ENCODE results near the genes CLNK and FBXL5.

DNA sequence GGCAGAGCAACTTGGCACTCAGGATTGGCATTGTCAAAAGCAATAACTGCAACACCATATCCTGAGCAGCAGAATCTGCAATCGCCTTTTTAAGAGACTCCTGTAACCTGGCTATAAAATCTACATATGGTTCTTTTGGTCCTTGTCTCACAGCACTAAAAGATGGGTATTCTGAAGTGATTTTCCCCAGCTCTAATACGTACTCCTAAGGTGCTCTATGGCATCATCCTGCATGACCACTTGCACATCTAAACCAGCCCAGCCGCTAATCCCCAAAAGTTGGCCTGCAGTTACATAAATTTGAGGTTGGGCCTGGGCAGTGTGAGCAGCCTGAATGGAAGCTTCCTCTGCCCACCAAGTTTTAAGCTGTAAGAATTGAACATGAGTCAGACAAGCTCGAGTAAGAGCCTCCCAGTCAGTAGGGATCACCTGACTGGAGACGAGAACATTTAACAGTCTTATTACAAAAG is 56.3 kb upstream of the WDR1 start:
- PRO-cap, 4 experiments: peak in 1 of 4 experiments; most common minus-strand start position 273 of the sequence (in 1)
- RAMPAGE, long total RNA, 4 experiments: no peak in any of the 4 experiments

DNA sequence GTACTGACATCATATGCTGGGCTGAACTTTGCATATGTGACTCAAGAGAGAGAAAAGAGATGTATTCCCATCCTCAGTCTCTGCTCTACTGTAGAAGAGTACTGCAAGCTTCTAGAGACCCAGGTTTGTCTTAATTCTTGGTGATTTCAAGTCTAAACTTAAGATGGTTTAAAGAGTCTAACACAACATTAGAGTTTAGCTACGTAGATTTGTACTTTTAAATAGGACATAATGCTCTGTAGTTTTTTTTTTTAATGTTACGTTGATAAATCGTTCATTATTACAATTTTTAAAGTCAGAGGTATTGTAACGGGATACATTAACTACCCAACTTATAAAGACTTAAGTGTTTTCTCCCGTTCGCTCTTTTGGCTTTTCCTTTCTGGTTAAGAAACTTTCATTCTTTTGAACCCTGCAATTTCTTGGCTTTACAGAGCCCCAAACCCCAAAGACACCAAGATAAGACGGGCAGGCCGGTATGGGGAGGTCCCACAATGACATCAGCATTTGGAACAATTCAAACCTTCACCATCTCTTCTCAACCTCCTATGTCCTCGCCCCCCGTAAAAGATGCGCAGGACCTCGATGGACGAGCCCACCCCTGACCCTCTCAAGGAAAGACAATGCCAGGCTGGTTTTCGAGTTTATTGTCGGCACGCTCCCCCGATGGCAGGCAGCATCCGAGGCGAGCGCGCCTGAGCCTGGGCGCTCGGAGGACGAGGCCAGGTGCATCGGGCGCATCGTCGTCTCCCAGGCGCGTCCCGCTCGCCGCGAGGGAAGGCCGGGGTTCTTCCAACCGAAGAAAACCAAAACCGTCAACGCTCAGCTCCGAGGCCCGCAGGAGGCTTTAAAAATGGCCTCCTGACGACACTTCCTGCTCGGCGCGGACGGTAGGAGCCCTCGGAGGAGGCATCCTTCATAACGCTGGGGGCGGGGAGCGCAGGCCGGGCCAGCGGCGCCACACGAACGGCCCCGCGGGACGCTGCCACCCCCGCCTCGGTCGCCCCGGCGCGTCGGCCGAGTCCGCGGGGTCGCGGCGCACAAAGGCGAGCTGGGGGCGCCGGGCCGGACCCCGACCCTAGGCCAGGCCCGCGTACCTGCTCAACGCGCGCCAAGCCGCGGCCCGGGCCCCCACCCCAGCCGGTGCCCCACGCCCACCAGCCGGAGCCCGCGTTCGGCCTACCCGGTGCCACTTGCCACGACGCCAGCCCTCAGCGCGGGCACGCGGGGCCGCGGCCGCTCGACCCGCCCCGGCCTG is 846 bp downstream of the ZNF518B start:
- PRO-cap, 4 experiments: peak in 3 of 4 experiments; most common plus-strand start position 921 of the sequence (in 3); most common minus-strand start position 849 of the sequence (in 2)
- RAMPAGE, long total RNA, 4 experiments: no peak in any of the 4 experiments

DNA sequence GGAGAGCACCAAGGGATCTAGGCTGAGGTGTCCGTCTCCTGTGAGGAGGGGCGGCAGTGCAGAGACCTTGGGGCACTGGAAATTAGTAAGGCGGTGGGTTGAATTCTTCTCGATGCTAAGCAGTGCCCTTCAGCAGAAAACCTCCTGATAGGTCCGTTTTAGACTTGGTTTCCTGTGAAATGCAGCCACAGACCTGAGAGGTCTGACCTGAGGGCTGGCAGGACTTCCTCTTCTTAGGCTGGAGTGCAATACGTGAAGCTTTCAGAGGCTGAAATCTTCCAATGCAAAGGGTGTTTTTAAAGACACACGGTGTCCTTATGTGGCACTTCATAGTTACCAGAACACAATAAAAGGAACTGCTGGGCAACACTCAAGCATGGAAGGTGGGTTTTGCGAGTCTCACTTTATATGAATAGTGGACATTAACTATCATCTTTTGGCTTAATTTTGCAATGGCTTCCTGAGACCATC is at the start of gene CLNK:
Gene CLNK, minus strand, starts transcription at position 90 of the 471 bp plus-strand sequence.
- PRO-cap, 4 experiments: peak in 2 of 4 experiments; most common minus-strand start position 84 of the sequence (in 1)
- RAMPAGE, long total RNA, 4 experiments: start-site peak on the minus strand in 4 of 4 experiments, centred at positions 93 to 114 of the sequence, 11 to 33 reads per replicate

DNA sequence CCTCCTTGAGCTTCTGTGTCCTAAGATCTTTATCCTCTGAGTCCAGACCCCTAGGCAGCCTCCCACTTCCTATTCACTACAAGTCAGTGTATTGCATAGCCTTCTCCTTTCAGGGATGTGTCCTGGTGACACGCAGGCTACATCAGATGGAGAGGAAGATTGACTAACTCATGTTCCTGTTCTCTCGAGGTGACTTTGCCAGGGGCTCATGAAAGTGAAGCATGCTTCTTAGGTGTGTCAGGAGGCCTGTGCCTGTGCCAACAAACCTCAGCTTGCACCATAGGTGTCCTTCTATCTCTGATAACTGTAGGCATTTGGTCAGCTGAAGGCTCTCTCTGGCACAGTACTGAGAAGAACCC is 195.7 kb upstream of the HS3ST1 start:
- PRO-cap, 4 experiments: no peak in any of the 4 experiments
- RAMPAGE, long total RNA, 4 experiments: no peak in any of the 4 experiments

DNA sequence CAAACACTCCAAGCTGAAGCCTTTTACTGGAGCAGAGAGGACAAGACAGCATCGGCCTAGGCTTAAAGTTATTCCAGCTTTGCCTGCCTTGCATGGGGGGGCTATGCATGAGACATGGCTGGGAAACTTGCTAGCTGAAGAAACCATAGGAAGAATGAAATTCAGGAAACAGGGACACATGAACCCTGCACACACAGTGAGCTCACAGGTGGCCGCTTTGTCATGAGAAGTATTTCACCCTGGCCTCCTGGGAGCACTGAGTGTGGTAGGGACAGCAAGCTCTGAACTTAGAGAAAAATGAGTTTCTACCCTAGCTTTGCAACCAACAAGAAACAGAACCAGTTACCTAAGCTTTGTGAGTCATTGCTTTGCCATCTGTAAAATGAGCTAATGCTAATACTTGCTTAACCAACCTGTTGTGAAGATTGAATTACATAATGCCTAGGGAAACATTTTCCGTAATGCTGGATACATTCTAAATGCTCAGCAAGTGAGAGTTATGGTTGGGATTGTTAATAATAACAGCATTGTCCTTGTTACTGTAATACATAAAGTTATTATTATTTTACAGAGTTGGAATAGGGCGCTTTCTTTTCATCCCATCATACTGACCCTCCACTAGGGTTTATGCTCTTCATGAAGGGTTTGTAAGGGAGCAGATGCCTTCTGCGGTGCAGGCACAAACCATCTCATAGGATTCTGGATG is 206.7 kb upstream of the HS3ST1 start:
- PRO-cap, 4 experiments: no peak in any of the 4 experiments
- RAMPAGE, long total RNA, 4 experiments: no peak in any of the 4 experiments

DNA sequence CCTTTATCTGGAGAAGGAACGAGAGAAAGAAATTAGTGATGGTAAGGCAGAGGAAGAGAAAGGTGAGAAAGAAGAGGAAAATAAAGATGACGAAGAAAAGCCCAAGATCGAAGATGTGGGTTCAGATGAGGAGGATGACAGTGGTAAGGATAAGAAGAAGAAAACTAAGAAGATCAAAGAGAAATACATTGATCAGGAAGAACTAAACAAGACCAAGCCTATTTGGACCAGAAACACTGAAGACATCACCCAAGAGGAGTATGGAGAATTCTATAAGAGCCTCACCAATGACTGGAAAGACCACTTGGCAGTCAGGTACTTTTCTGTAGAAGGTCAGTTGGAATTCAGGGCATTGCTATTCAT is 147.0 kb downstream of the RAB28 start:
- PRO-cap, 4 experiments: no peak in any of the 4 experiments
- RAMPAGE, long total RNA, 4 experiments: no peak in any of the 4 experiments

- PRO-cap, 4 experiments: peak in 1 of 4 experiments; most common minus-strand start chr4:13364330 (in 1)
- RAMPAGE, long total RNA, 4 experiments: no peak in any of the 4 experiments
Measured at GRCh38 chr4:13363950-13364553, 120.1 kb downstream of the RAB28 start.

DNA sequence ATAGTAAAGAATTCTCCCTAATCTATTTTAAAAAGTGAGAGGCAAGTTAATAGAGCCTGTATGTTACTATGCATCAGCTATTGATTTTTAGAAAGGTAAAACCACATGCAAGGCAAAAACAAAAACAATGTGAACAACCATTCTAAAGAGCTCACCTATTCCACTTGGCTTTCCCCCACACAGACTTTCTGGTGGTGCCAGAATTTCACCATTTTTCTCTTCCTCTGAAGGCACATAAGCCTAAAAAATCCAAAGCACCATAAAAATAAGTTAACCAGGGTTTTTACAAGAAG is 31.9 kb downstream of the BOD1L1 start:
- PRO-cap, 4 experiments: no peak in any of the 4 experiments
- RAMPAGE, long total RNA, 4 experiments: no peak in any of the 4 experiments

GRCh38 chr4:13596003-13596685 is 31.4 kb downstream of the BOD1L1 start:
- PRO-cap, 4 experiments: no peak in any of the 4 experiments
- RAMPAGE, long total RNA, 4 experiments: no peak in any of the 4 experiments

DNA sequence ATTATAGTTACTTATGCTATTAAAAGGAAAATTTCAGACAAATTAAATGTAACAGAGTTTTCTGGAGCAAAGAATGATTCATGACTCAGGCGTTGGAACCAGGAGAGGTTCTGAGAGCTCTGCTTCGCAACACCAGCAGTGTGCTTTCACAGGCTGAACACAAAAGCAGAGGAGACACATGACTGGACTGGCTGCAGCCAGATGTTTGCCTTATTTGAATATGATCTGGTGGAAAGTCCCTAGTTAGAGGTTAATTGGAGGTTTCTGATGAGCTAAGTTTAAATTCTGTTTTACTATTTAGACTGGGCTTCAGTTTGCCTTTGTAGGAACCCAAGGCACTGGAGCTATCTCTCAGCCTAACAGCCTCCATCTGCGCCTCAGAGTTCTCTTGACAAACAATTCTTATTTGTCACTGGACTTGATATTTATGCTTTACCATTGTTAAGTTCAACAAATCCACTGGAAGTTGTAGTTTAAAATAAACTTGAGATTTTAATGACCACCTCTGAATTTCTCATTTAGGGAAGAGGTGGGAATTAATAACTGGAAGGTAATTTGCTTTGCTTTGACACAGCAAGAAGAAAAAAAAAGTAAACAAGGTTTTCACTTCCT is 16.1 kb downstream of the BOD1L1 start:
- PRO-cap, 4 experiments: peak in 3 of 4 experiments; most common minus-strand start position 112 of the sequence (in 2)
- RAMPAGE, long total RNA, 4 experiments: no peak in any of the 4 experiments

- PRO-cap, 4 experiments: peak in 2 of 4 experiments; most common minus-strand start chr4:13656934 (in 2)
- RAMPAGE, long total RNA, 4 experiments: no peak in any of the 4 experiments
Measured at GRCh38 chr4:13656522-13657025, 29.0 kb upstream of the BOD1L1 start.

DNA sequence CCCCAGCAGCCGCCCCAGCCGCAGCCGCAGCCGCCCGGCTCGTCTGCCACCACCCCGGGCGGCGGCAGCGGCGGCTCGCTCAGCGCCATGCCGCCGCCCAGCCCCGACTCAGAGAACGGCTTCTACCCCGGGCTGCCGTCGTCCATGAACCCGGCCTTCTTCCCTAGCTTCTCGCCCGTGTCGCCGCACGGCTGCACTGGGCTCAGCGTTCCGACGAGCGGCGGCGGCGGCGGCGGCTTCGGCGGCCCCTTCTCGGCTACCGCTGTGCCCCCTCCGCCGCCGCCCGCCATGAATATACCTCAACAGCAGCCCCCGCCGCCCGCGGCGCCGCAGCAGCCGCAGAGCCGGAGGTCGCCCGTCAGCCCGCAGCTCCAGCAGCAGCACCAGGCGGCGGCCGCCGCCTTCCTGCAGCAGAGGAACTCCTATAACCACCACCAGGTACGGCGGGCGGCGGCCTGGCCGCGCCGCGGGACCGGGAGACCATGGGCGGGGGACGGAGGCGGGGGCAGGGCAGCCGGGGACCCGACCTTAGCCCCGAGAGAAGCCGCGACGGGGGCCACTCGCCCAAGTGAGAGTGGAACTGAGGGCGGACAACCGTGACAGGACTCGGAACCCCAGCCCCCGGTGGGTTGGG is 1.7 kb downstream of the CPEB2 start:
- PRO-cap, 4 experiments: peak in 4 of 4 experiments; most common plus-strand start position 386 of the sequence (in 1); most common minus-strand start position 407 of the sequence (in 4)
- RAMPAGE, long total RNA, 4 experiments: start-site peak on the plus strand in 2 of 4 experiments, centred at positions 348 to 561 of the sequence, 6 to 11 reads per replicate

DNA sequence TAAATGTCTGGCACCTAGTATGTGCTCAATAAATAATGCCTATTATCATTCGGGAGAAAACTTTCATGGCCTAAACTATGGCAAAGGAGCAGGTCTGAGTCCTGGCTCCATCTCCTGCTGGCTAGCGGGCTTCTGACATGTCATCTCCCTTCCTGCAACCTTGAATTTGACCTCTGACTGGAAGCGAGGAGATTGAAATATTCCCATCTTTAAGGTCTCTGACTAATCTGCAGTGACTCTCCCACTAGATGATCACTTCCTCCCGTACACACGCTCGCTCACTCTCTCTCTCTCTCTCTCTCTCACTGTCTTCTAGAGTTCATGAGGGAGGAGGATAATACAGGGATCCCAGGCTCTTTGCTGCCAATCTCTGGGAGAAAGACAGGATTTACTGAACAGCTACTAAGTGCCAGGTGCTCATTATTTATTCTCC is 193.8 kb upstream of the C1QTNF7 start:
- PRO-cap, 4 experiments: no peak in any of the 4 experiments
- RAMPAGE, long total RNA, 4 experiments: no peak in any of the 4 experiments

DNA sequence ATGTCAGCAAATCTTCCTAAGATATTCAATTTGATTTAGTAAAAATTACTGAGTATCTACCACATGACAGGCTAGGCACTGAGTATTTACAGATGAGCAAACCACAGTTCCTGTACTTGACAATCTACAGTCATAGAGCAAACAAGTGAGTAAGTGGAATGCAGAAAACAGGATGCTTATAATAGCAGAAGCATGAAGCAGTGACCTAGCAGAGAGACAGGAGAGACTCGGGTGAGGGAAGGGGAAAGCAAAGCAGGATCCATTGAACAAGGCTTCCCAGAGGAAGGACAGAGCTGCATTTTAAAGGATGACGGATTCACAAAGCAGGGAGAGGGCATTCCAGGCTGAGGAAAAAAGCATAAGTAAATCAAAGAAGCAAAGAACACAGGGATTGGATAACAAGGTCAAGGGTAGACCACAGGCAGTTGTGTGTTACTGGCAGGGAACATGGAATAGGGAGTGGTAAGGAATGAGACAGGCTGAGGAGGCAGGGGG is 124.7 kb upstream of the C1QTNF7 start:
- PRO-cap, 4 experiments: no peak in any of the 4 experiments
- RAMPAGE, long total RNA, 4 experiments: no peak in any of the 4 experiments

GRCh38 chr4:15602378-15602752 is 52.8 kb downstream of the FBXL5 start:
- PRO-cap, 4 experiments: peak in 1 of 4 experiments; most common minus-strand start chr4:15602626 (in 1)
- RAMPAGE, long total RNA, 4 experiments: no peak in any of the 4 experiments

- PRO-cap, 4 experiments: peak in 4 of 4 experiments; most common minus-strand start chr4:15655350 (in 3)
- RAMPAGE, long total RNA, 4 experiments: start-site peak on the minus strand in 4 of 4 experiments, at chr4:15655311-15655393 at its widest, 3,249 to 4,677 reads per replicate
Measured at GRCh38 chr4:15655194-15655420, at the start of gene FBXL5. TSS of gene FBXL5 (minus strand) at chr4:15655357.

- PRO-cap, 4 experiments: peak in 2 of 4 experiments; most common plus-strand start chr4:15682246 (in 2); most common minus-strand start chr4:15682198 (in 1)
- RAMPAGE, long total RNA, 4 experiments: no peak in any of the 4 experiments
Measured at GRCh38 chr4:15681913-15682388, 324 bp downstream of the FAM200B start.

DNA sequence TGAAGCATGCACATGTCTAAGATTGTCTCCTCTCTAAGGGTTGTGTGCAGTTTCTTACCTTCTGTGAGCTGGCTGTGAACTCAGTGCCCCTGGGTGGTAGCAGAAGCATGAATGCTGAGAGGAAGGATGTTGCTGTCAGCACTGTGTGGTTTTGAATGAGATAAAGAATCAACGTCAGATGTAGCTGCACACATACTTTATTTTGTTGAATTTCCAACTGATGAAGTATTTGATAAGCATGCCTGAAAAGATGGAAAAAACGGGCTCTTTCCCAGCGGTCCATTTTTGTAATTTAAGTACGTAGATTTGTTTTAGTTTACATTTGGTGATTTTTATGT is 23.8 kb upstream of the CD38 start:
- PRO-cap, 4 experiments: no peak in any of the 4 experiments
- RAMPAGE, long total RNA, 4 experiments: no peak in any of the 4 experiments

DNA sequence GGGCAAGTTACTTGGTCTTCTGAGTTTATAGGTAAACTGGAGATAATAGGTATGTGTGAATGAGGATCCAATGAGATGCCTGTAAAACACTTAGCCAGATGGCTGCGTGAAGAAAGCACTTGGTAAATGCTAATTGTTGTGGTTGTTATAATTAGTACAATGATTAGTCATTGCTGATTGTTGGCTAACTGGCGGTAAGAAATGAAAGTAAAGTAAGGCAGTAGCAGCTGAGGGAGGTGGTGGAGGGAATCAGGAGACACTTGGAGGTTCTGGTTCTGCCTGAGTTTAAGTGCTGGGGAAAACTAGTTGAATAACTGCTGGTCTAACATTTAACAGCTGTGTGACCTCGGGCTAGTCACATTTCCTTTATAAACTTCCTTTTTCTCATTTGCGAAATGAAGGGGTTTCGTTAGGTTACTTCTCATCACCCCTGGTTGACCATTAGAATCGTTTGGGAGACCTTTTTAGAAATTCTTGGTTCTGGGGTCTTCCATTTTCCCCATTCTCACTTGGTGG is 31.0 kb downstream of the CD38 start:
- PRO-cap, 4 experiments: peak in 3 of 4 experiments; most common plus-strand start position 387 of the sequence (in 2); most common minus-strand start position 287 of the sequence (in 2)
- RAMPAGE, long total RNA, 4 experiments: no peak in any of the 4 experiments

- PRO-cap, 4 experiments: peak in 3 of 4 experiments; most common plus-strand start chr4:15809659 (in 2); most common minus-strand start chr4:15809663 (in 3)
- RAMPAGE, long total RNA, 4 experiments: no peak in any of the 4 experiments
Measured at GRCh38 chr4:15809537-15809759, 31.3 kb downstream of the CD38 start.

All from spleen (tissue), 7 donors.